ENCODE data around the gene TTC39B.

GRCh38 chr9:14547341-14547706, 145.9 kb downstream of the ZDHHC21 start:
- PRO-cap, result no peak

GRCh38 chr9:14868751-14869211, 41.4 kb downstream of the FREM1 start:
- PRO-cap, result no peak

DNA sequence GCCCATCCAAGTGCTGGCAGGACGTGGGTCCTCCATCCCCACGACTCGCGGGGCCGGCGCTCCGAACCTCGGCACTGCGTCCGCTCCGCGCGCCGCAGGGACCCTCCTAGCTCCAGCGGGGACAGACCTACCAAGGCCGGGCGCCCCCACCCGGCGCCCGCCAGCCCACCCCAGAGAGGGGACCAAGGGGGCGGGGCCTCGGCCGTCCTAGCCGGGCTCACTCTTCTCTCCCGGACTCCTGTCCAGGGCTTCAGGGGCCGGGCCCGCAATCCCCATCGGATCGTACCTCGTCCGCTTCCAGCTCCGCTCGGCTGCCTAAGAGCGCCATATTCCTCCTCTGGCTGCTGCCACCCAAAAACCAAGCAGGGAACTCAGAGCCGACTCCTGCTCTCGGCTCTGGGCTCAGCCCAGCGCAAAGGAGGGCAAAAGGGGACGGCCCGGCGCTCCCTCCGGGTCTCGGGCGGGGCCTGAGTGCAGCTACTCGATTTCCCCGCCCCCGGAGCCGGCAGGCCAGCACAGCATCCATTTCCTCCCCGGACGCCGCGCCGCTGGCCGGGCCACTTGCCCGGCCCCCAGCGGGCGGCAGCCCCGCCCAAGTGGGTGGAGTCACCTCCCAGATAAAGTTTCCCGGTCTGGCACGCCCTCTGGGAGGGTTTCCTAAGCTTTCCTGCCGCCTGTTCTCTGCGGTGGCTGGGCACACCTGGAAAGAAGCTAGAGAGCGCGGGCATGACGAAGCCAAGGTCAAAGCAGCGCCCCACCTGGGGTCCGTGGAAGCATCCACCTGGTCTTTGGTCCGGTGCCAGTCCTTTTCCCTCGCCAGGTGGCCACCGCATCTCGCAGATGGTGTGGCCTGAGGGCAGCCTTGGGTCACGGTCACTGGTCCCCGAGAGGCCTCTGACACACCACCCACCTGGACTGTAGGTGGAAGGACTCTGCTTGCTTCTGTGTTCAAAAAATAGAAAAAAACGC, at the start of gene TTC39B:
TTC39B (minus strand) TSS at position 419 of the 969 bp plus-strand sequence.
- PRO-cap, result bidirectional peak, plus-strand start at position 649 of the sequence, minus-strand start at position 398 of the sequence

GRCh38 chr9:15578790-15579074, 25.9 kb downstream of the CCDC171 start:
- PRO-cap, result no peak

DNA sequence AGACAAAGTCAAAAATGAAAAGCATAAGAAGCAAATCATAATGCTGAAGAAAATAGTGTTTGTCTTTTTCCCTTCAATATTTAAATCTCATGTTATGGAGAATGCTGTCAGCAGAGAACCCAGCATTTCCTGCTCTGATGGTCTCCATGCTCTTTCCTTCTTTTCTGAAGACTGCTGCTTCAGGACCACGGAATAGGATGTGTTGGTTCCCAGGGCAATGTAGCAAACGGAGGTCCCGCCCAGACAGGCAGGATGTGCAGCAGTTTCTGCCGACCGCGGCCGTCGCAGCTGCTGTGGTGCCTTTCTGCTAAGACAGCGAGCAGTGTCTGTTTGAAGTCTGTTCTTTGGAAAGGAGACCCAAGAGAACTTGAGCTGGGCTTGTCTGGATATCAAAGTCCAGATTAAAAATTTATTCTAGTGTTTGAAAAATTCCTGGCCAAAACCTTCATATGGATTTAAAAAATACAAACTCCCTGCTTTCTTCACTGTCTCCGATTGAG, 654.3 kb downstream of the CCDC171 start:
- PRO-cap, result no peak

- PRO-cap, result no peak
Measured at GRCh38 chr9:16317077-16317350, 553.5 kb downstream of the BNC2 start.

- PRO-cap, result no peak
Measured at GRCh38 chr9:16321101-16322126, 549.1 kb downstream of the BNC2 start.

DNA sequence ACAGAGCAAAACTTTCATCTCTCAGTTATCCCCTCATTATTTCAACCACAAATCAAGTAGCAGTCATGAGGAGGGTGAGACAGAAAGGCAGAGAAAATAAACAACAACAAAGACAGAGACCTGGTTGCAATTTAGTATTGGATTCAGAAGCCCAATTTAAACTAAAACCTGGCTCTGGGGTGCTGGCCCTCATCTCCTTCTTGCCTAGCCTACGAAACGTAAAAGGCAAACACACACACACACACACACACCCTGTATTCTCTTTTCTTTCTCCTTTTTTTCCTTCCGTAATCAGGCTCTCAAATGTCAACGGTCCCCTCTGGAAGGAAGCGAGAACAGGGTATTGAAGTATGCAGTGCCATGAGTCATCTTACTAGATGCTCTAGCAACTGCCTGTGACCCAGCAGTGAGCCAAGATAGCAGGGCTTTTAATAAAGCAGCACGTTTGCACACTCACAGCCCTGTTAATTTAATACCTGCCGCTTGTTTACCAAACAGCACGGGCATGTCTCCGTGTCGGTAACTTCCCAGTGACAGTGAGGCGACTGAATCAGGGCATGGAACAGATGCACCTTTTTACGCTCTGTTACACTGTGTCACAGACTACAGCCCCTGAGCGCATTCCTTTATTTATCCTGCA, 243.9 kb downstream of the BNC2 start:
- PRO-cap, result no peak

- PRO-cap, result no peak
Measured at GRCh38 chr9:16637886-16638212, 232.6 kb downstream of the BNC2 start.

DNA sequence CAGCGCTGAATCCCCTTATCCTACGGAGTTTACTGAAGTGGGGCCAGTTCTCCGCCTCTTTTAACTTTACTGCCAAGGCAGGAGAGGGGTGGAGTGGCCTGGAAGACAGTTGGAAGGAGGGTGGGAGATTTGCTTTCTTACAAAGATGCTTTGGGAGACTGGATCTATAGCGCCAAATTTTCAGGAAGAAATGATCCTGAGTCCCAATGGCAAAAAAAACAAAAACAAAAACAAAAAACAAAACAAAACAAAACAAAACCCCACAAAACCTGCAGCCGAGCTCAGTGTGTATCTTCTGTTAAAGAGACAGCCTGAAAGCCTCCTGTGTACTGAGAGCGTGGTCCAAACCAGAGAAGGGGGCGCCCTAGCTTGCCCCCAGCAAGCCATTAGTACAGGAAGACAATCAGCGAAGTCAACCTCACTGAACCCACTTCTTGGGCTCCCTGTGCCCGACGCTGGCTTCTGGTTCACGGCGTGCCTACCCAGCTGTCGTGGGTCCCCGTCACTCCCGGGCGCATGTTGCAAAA, 326.7 kb downstream of the SH3GL2 start:
- PRO-cap, result unidirectional peak, plus-strand start at position 341 of the sequence

GRCh38 chr9:18610691-18611534, 137.0 kb downstream of the ADAMTSL1 start:
- PRO-cap, result unidirectional peak, plus-strand start at chr9:18611332

GRCh38 chr9:19050252-19050398, 898 bp downstream of the RRAGA start:
- PRO-cap, result no peak

DNA sequence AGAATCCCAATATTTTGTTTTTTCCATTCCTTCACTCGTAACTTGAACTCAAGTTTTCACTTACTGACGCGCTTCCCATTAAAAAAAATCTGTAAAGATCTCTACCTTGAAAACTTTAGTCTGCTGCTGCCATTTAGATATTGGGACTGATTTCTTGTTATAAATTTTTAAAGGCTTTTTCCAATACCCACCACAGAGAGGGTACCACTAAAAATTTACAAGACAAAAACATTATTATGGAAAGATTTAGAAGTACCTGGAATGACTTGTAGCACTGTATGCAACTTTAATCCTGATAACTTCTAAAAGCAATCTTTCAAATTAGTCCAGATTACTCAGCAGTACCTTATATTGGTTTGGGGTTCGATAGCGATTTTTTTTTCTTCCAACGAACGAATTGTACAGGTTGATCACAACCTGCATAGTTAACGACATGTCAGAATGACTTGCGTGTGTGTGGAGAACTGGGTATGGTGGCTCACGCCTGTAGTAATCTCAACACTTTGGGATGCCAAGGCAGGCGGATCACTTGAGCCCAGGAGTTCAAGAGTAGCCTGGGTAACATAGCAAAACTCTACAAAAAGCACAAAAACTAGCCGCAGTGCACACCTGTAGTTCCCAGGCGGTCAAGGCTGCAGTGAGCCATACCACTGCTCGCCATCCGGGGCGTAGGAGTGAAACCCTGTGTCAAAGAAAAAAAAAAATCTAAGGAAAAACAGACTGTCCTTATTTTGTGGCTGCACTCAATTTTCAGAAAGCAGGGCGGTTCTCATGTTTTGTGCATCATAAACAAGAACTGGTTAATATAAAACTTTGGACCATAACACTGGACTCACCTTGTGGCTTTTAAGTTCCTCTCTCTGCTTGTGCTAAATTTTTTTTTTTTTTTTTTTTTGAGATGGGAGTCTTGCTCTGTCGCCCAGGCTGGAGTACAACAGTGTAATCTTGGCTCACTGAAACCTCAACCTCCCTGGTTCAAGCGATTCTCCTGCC, 5.6 kb downstream of the RPS6 start:
- PRO-cap, result no peak

- PRO-cap, result no peak
Measured at GRCh38 chr9:19375826-19376375, 4.1 kb downstream of the RPS6 start.

DNA sequence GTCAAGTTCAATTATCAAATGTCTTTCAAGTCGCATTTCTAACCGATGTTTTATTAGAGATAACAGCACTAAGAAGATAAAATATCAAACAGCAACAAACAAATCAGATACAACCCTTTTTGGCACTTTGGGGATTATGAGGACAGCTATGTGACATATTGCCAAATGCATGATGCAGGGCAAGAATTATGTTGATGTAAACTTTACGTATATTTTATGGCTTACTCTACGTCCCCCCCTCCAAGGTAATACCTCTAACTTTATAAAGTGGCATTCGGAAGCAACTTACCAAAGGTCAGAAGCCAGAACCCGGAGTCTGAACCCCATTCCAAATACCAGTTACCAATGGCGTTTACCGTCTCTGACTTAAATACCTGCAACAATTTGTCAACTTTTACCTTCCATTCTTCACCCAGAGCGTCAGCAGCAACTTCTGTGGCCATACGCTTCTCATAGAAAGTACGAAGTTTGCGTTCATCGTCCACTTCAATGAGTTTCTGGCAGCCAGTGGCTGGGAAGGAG, 886 bp downstream of the RPS6 start:
- PRO-cap, result no peak

GRCh38 chr9:19387150-19387637, 7.2 kb upstream of the RPS6 start:
- PRO-cap, result no peak

DNA sequence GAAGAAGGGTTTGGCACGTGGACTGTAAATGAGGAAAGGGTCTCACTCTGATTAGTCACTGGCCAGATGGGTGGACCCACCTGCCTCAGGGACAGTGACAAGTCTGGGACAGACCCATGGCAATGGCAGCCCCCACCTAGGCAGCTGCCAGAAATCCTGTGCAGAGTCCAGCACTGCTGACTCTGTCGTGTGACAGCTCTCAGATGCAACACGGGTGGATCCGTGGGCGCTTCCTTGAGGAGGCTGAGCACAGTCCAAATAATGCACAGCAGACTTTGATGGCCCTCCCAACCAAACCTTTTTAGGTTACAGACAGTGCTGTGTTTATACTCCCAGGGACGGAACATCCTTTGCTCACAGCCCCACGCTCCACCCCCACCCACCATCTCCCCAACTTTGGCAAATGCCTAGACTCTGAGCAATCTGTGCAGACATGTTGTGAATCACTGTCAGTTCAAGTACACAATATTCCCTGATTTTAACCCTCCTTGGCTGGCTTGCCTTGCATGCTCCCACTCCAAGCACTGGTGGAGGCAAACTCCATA, 324.7 kb downstream of the MLLT3 start:
- PRO-cap, result no peak

GRCh38 chr9:20590668-20591144, 31.6 kb downstream of the MLLT3 start:
- PRO-cap, result no peak

GRCh38 chr9:20660672-20661254, 23.3 kb upstream of the FOCAD start:
- PRO-cap, result no peak

DNA sequence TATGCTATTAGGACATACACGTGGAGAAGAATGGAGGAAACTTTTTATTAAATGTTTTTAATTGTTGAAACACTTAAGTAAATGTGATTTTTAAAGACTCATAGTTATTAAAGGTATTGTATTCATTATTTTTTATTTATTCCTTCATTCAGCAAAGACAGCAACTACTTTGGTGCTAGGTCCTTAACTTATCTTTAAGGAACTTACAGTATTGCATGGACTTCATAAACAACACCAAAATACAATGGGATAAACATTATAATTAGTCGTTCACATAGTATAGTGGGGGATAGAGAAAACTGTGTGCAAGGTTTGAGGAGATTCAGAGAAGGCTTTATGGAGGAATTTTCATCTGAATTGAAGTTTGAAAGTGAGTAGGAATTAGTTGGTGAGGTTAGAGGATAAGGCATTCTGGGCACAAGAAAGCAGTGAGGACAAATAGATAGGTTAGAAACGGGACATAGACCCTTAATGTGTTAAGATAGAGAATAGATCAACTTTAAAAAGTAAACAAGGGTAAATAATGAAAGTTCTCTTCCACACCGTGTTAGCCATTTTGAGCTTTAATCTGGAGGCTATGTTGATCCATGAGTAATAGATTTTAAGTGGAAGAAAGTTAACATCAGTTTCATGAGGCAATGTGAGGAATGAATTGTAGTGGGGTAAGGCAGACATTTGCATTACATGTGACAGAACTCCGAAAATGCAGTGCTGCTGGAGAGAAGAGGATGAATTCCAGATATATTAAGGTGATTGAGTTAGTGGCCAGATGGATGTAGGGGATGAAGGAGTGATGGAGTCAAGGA, 3.7 kb downstream of the FOCAD start:
- PRO-cap, result no peak